Kidney (tissue), 2 donors: ENCODE measurements around the genes CTF1, ZNF668 and PYDC1.

- PRO-cap, result no peak
- RRBS, result no CpG with 5 or more reads among the region's 13 CpGs
Measured at GRCh38 chr16:30778646-30779337, 8.2 kb downstream of the ZNF629 start.

DNA sequence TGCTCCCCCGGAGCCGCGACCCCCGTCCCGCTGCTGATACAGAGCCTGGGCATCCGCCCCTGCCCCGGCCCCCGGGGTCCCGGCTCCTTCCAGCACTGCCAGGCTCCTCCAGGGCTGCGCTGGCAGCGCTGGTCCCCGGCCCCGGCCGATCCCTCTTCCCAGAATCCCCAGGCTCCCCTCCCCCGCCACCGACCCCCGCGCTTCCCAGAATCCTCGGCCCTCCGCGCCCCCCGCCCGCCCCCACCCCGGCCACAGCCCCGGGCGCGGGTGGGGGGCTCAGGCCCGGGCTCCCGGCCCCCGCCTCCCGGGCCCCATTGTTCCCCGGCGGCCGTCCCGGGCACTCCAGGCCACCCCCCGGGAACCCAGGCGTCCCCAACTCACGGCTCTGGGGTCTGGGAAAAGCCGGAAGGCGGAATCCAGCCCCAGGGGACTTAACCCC is 339 bp downstream of the ZNF629 start:
- PRO-cap, result bidirectional peak, plus-strand start at position 178 of the sequence, minus-strand start at position 158 of the sequence
- RRBS, result 2% methylated on average over 18 of the region's 40 CpGs

DNA sequence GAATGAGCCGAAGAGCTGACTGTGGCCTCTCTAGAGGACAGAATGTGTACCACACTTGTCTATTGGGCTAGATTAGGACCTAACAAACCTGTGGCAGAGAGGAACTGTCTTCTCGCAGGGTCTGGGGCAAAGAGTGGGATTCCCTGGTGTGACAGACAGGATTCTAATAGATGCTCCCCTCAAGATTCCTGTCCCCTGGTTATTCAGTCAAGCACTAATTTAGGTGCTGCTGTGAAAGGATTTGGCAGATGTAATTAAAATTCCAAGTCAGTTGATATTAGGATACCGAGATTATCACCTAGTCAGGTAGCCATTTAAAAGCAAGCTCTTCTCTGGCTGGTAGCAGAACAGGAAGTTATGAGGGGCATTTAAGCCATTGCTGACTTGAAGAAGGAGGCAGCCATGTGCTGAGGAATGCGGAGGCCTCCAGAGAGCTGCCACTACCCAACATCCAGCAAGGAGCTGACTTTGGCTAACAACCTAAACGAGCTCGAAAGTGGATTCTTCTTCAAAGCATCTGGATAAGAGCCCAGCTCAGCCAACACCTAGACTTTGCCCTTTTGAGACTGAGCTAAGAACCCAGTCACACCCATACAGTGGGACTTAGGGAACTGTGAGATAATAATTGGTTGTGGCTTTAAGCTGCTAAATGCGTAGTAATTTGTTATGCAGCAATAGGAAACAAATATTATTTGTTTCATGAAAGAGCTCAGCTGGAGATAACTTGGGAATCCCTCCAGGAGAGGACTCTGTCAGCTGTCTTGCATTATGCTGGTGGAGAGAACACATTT is 52.4 kb upstream of the ZNF629 start:
- PRO-cap, result no peak
- RRBS, result no CpG with 5 or more reads among the region's 7 CpGs

DNA sequence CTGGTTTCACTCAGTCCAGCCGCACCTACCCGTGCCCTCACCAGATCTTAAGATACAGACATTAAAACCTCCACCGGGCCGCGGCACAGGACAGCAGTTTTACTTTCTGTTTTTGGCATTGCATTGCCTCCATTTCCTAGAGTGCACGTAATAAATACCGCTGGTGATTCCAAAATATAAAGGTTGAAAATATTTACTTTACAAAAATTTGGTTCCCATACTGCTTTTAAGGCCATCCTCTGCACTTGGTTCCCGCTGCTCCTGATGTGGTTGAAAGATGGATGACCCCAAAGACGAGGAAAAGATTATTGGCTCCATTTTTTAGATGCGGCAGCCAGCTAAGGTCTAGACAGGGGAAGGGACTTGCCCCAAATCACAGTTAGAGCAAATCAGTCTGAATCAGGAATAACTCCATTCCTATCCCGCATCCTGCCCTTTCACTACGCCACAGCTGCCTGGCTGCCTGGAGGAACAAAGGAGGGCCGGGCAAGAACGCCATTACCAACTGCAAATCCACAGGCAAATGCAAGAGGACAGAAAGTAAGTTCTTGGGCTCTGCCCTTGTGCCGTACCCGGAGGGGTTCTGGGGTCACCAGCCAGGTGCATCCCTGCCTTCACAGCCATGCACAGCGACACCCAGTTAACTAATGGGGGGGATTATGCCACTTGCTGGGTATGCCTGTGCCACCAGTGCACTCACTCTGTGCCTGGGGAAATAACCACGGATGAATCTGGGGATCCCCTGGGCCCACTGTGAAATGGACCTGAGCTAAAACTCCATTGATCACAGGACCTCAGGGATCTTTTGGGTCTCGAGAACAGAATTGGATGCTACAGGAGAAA is 18.1 kb downstream of the BCL7C start:
- PRO-cap, result no peak
- RRBS, result 4% methylated on average over 4 of the region's 19 CpGs

GRCh38 chr16:30896368-30896943 is at the start of gene CTF1:
TSS of gene CTF1 (plus strand) at chr16:30896614.
- PRO-cap, result bidirectional peak, plus-strand start at chr16:30896615, minus-strand start at chr16:30896460
- RRBS, result 10% methylated on average over 17 of the region's 28 CpGs

- PRO-cap, result unidirectional peak, minus-strand start at chr16:30897054
- RRBS, result 2% methylated on average over 9 of the region's 24 CpGs
Measured at GRCh38 chr16:30896944-30897491, 604 bp downstream of the CTF1 start.

DNA sequence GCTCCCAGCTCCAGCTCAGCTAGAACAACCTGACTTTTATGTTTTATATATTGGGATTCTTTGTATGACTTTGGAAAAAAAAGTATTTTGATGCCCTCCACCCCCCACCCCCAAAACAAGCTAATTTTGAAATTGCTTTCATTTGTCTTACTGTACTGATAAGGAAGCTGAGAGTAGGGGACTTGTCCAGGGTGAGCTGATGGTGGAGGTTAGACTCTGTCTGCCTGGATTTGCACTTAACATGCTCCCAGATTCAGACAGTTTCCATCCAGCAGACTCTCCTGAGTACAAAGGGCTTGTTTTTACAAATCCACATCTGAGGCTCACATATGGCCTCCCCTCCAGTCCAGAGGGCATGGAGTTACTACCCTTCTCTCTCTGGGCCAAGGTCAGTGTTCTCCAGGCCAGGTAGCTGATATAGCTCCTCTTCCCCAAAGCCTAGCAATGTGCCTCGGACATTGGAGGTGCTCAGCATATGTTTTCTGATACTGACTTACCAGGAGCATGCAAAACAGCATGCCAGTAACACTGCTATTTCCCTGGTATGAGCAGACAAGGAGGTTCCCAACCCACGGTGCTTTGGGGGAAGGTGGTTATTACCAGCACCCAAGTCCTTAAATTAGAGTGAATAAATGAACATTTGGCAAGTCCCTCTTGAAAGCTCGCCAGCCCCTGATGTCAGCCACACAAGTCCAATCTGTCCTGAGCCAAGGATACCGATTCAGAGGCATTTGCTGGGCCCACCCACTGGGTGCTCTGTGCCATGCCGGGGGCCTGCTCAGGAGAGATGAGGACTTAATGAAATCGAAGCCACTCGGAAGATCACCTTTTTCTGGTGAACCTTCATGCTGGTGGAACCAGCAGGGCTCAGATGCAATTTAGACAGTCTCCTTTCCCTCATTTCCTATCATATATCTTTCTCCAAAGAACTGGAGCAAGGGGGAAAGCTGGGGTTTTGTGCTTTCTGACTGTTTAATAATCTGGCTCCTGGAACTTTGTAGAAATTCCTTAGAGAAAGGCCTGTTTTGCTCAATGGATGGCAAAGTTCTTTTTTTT is 11.2 kb downstream of the STX1B start:
- PRO-cap, result no peak
- RRBS, result no CpG with 5 or more reads among the region's 7 CpGs

GRCh38 chr16:31000668-31001454 is 9.6 kb downstream of the STX1B start:
- PRO-cap, result no peak
- RRBS, result 91% methylated on average over 8 of the region's 22 CpGs

DNA sequence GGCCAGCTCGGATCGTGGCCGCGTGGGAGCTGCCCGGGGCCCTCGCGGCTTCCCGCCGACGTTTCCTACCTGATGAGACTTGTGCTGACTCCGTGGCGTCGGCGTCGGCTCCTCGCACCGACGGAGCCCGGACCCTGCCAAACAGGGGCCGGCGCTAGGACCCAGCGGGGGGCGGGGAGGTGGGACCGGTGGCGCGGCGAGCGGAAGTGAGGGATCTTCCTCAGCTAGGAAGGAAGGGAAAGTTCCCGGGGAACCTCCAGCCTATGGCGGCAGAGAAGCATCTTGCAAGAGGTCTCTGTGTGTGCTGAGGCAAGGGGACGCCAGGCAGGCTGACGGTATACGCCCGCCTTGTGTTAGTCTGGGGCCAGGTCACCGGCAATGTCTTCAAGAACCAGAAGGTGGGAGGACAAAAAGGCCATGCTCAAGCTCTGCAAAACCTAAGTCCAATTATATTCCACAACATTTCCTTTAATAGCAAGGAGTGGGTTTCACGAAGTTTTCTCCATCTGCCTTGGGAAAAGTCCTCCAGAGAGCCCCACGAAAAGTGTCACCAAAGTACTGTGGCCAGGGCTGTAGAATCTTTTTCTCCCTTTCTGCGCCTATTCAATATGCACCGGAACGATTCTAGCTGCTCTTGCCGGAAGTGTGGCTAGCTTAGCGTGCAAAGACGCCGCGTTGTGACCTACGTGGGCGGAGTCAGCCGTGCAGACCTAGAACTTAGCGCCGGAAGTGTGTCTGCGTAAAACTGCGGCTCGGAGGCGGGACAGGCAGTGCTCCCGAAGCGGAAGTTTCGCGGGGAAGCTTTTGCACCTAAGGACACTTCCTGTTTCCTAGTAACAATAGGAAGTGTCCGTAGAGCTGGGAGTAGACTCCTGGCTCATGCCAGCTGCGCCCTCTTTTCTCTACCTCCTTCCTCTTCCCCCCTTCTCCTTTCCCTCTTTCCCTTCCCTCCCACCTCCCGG is at the start of gene ZNF668:
TSS of gene ZNF668 (minus strand) at position 651 of the 962 bp plus-strand sequence.
- PRO-cap, result bidirectional peak, plus-strand start at position 227 of the sequence, minus-strand start at position 136 of the sequence; bidirectional peak, plus-strand start at position 842 of the sequence, minus-strand start at position 595 of the sequence
- RRBS, result under 1% methylated on average over 42 of the region's 61 CpGs

DNA sequence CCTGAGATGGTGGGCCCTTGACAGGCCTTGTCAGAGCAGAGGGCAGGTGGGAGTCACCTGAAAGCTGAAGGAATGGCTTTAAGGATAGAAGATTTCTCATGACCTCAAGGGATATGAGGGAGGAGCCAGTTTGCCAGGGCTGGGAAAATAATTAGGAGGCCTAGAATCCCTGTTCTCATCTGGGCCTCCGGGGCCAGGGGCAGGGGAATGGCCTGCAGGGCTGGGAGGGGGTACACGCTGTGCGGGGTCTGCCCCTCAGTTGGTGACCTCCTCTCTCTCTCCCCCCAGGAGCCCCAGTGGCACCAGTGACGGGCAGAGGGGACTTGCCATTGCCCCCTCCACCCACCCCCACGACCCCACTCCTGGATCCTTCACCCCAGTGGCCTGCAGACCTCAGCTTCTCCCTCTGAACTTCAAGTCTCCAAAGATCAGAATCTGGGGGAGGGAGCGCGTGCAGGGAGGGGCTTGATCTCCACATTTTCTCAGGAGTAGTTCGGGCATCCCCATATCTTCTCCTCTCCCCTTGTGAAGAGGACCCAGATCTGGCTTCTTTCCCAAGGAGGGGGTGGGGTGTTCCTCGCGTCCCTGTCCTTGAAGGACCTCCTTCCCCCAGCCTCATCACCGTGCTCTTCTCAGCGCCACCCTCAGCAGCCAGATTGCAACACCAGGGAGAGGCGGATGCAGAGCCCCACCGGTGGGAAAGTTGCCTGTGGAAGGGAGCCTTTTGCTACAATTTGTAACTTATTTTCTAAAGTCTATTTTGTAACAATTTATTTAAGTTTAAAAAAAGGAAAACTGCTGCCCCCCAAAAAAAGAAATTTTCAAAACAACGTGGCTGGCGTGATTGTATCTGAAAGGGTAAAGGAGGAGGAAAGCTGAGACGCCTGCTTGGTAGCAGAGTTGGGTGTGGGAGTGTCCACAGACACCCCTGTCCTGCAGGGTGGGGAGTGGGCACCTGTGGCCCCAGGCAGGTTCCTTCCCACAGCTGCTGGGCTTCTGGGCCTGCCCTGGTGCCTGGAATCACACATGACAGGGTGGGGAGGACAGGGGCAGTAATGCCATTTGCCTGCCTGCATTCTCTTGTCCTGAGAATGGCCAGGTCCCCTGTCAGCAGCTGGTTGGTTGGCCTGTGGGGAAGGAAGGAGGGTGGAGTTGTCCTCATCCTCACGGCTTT is 5.7 kb downstream of the PRSS53 start:
- PRO-cap, result no peak
- RRBS, result no CpG with 5 or more reads among the region's 18 CpGs

DNA sequence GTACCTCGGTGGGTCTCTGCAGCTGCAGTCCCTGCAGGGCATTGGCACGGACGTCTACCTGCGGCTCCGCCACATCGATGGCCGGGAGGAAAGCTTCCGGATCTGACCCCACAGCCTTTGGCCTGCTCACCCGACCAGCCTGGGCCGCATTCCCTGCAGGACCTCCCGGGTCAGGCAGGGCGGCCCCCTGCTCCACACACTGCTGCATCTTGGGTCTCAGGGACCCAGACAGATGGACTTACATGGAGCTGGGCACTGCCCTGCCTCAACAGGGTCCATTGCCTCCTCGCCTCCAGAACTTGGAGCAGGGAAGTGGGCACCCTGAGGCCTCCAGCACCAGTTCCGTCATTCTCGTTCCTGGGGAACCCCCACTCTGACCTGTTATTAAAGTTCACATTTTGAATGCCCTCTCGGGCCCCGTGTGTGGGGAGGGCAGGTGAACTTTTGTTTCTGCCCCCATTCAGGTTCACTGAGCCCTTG is 4.0 kb downstream of the BCKDK start:
- PRO-cap, result no peak
- RRBS, result 88% methylated on average over 4 of the region's 17 CpGs

DNA sequence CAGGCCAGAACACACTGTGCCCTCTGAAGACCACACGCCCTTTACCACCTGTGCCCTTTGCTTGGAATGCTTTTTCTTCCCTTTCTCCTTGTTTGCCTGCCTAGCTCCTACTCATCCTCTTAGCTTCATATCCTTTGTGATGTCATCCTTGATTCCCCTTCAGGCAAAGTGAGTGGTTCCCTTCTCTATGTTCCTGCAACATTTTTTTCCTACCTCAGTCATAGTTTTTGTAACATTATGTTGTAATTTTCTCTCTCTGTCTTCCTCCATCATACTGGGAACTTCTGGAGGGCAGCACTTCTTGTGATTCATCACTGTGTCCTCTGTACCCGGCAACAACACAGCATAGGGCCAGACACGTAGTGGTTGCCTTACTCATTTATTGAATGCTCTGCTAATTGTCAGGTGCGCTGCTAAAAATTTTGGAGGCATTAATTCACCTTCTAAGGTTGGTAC is 973 bp downstream of the KAT8 start:
- PRO-cap, result no peak
- RRBS, result no CpG with 5 or more reads among the region's 4 CpGs

DNA sequence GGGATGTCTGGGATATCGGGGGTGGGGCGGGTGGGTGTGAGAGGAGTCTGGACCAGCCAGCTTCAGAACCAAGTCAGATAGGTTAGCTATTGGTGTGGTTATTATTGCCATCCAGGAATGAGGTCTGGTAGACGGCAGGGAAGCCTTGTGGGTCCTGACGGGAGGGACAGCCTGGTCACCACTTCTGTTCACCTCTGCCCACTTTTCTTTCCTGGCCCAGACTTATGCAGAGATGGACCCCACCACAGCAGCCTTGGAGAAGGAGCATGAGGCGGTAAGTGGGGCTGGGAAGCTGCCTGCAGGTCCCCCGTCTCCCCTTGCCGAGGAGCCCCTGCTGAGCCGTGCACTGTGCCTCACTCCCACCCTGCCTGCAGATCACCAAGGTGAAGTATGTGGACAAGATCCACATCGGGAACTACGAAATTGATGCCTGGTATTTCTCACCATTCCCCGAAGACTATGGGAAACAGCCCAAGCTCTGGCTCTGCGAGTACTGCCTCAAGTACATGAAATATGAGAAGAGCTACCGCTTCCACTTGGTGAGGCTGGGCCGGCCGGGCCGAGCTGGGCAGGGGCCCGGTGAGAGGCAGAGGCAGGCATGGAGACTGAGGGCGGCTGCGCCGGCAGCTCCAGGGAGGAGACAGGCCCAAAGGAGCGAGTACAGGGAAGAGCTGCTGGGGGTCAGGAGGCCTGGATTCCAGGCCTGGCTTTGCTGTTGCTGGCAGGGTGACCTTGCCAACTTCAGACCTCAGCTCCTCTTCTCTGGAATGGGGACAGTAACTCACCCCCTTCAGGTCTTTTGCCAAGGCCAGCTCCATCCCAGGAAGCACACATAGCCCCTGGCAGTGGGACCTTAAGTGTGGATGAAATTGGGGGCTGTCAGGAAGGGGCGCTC is 8.5 kb downstream of the PRSS8 start:
- PRO-cap, result no peak
- RRBS, result 91% methylated on average over 4 of the region's 22 CpGs

- PRO-cap, result no peak
- RRBS, result no CpG with 5 or more reads among the region's 22 CpGs
Measured at GRCh38 chr16:31128459-31129711, 6.6 kb downstream of the PRSS8 start.

DNA sequence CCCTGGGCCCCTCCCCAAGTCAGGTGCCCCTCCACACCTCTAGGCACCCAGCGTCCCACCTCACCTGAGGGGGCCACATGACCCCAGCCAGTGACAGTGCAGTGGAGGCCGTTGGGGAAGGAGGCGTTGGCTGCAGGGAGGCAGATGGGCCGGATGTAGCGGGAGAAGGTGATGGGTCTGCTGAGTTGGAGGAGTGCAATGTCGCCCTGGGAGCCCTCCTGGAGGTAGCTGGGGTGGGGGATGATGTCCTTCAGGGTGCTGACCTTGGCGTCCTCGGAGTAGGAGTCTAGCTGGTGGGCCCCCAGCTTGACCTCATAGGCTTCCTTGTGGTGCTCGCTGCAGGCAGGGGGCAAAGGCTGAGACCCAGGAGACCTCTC is 2.9 kb downstream of the PRSS8 start:
- PRO-cap, result no peak
- RRBS, result no CpG with 5 or more reads among the region's 9 CpGs

DNA sequence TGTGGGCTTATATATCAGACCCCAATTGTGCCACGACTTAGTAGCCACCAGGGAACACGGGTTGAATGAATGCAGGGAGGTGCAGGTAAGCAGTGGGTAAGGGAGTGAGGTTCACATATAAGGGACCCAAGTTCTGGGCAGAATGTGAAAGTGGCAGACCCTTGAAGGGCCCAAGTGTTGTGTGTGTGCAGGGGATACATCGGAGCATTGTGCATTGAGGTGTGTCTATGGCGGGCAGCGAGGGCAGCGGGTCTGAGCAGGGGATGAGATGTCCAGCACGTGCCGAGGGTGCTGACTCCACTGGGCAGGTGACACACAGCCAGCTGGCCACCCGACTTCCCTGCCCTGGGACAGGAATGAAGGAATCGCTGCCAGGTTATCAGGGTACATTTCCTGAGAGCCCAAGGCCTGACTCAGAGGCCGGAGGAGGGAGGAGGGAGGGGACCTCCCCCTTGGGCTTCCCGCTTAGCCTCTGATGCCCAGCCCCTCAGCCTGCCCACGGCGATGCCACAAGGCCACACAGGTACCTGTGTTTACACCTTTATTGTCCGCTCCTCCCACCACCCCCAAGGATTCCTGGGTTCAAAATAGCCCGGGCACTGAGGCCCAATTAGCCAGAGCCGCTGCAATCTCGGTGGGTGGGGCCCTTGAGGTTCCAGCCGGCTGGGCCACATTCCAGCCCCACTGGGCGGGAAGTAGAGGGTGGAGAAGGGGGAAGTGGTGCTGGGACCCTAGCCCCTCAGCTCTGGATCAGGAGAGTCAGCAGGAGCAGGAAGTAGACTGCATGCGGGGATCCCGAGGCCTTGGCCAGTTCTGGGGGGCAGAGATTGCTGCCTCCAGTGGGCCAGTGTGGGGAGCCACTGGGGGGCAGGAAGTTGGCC is 3.1 kb upstream of the PRSS8 start:
- PRO-cap, result no peak
- RRBS, result 17% methylated on average over 4 of the region's 22 CpGs

DNA sequence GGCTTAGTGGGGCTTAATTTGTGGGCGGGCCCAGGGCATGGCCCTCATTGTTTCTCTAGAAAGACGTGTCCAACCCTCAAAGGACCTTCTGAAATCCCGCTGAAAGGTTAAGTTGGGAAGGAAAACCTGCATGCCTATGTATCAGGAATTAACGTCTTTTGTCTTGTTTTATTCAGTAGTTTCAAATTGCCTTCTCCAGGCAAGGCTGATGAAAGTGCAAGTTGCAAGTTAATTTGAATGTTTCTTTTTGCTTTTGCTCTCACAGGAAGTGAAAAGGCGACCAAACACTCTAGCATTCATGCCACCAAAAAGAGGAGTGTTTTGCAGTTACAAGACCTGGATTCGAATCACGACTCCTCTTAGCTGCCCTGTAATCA is 1.1 kb upstream of the FUS start:
- PRO-cap, result no peak
- RRBS, result no CpG with 5 or more reads among the region's 7 CpGs

GRCh38 chr16:31206610-31207087 is 4.1 kb upstream of the PYCARD start:
- PRO-cap, result no peak
- RRBS, result no CpG with 5 or more reads among the region's 6 CpGs

GRCh38 chr16:31214583-31215715 is 1.0 kb downstream of the TRIM72 start:
- PRO-cap, result bidirectional peak, plus-strand start at chr16:31215492, minus-strand start at chr16:31215385
- RRBS, result 8% methylated on average over 35 of the region's 102 CpGs

DNA sequence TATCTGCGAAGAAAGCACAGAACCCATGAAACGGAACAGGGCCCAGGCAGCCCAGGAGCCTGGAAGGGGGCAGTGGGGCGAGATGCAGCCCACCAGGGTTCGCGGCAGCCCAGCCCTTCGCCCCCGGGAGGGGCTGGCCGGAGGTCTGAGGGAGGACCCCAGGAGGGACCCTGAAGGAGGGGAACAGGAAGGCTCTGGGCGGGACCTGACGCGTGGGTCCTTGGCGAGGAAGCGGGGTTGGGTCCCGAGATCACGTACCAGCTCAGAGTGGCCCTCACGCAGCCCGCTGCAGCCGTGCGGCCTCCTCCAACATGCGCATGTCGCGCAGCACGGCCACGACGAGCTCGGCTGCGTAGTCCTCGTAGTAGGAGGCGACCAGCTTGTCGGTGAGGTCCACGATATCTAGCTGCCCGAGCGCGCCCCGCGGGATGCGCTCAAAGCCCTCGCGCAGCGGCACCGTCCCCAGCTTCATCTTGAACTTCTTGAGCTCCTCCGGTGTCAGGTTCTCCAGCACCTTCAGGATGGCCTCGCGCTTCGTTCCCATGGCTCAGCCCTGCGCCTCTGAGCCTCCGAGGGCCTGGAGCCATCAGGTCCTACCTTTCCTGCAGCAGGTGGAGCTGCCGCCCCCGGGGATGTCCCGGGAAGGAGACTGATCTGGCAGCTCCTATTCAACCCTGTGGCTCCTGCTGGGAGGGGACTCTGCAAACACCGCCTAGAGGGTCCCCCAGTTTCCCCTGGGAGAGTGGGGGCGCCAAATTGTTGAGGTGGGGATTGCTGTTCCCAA is at the start of gene PYDC1:
TSS of gene PYDC1 (minus strand) at position 651 of the 784 bp plus-strand sequence.
- PRO-cap, result no peak
- RRBS, result 13% methylated on average over 3 of the region's 52 CpGs